Body of pancreas (tissue), 2 donors: ENCODE data around the genes PCNP and ZPLD1.

- PRO-cap: no peak
- RAMPAGE, long total RNA, 2 experiments: no peak in any of the 2 experiments
Measured at GRCh38 chr3:100262758-100263365, 2.1 kb downstream of the TBC1D23 start.

DNA sequence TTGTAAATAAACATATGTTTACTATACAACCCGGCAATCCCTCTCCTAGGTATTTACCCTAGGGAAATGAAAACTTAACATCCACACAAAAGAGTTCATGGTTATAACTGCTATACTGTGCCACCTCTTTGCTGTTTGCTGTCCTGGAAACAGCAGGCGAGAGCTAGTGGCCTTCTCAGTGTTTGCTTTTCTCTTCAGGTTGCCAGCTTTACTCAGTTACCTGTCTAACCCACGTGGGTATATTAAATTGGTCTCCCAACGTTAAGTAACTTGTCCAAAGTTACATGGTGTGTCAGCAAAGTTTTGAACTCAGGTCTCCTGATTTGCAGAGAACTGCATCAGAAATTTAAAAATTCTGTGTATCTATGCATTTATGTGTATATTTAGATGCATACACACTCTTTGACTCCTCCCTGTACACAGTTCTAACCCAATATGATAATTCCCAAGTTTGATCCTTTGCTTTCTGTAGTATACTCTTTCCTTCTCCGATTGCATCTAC lies 4.4 kb upstream of the NIT2 start:
- PRO-cap: no peak
- RAMPAGE, long total RNA, 2 experiments: no peak in any of the 2 experiments

GRCh38 chr3:100402316-100402791 lies 1.0 kb downstream of the LNP1 start:
- PRO-cap: no peak
- RAMPAGE, long total RNA, 2 experiments: no peak in any of the 2 experiments

DNA sequence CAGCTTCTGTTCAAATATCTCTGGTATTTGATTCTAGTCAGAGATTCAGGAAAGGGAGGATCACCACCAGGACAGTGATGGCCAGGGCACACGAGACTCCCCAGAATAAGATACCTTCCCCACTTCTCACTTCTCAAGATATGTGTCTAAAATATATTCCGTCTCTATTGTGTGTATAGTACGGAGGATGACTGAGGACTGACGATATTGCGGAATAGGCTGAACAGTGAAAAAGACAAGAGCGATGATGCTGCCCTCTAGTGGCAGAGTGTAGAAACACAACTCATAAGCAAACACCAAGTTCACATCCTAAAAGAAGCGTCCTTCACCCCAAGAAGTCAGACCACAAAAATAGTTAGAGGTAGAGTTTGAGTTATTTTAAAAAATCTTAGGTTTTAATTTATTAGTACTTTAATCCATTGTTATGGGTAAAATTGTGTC lies 18.9 kb upstream of the ADGRG7 start:
- PRO-cap: no peak
- RAMPAGE, long total RNA, 2 experiments: no peak in any of the 2 experiments

DNA sequence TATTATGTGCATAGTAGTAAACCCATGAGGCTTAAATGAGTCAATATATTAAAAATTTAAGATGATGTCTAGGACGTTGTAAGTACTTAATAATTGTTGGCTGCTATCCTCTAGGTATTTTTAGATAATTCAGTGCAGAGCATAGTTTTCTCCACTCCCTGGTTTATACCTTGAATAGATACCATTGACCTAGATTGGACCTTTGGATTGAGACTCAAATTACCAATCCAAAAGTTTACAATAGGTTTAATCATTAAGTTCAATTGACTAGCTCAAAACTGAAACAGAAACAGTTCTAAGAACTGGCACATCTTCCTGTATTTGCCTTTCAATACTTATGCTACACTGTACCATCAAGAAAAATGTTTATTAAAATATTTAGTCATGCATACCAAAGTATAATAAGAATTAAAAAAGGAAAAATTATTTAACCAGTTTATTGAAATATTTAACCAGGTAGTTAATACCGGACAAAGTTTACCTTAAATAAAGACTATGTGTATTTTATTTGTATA lies 4.6 kb downstream of the ADGRG7 start:
- PRO-cap: no peak
- RAMPAGE, long total RNA, 2 experiments: no peak in any of the 2 experiments

DNA sequence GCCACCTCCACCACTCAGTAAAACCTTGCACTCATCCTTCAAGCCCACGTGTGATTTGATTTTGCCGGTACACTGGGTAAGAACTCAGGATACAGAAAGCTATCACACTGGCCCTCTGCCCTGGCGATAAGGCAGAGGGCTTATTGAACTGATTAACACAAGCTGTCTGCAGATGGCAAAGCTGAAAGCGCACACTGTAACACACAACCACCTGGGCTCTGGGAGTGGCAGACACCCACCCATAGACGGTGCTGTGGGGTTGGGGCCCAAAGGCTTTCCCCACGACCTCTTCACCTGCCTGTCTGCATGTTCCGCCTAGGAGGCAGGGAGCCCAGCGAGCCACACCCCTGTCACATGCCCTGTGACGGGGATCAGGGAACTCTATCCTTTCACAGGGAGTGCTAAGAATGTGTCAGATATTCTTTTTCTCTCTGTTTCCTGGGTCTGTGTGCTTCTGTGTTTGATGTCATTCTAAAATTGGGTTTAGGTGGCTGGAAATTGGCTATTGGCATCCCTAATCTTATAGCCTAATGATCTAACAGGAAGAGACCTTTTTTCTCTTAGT lies 12.1 kb upstream of the TFG start:
- PRO-cap: no peak
- RAMPAGE, long total RNA, 2 experiments: no peak in any of the 2 experiments

- PRO-cap: no peak
- RAMPAGE, long total RNA, 2 experiments: no peak in any of the 2 experiments
Measured at GRCh38 chr3:101036073-101036829, 43.0 kb upstream of the ABI3BP start.

GRCh38 chr3:101574118-101575219 lies at the start of gene PCNP:
TSS of gene PCNP (plus strand) at chr3:101574180.
- PRO-cap: bidirectional peak, plus-strand start at chr3:101574225, minus-strand start at chr3:101573994
- RAMPAGE, long total RNA, 2 experiments: start-site peak on the plus strand in 2 of 2 experiments, at chr3:101574194-101574218 at its widest, 401 to 516 reads per replicate

DNA sequence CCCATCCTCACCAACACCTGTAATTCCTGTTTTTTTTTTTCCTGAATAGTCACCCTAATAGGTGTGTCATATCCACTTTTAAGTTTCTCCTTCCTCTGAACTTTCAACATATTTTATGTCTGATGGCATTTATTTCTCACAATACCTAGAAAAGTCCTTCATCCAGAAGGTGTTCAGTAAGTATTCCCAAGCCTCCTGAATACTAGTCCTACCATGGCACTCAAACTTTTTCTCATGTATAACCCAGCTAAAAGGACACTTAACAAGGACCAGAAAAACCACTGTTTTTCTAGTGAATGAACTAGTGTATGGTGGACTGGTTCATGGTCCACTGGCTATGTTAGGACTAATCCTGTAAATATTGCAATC lies 1.4 kb downstream of the RPL24 start:
- PRO-cap: no peak
- RAMPAGE, long total RNA, 2 experiments: no peak in any of the 2 experiments

- PRO-cap: no peak
- RAMPAGE, long total RNA, 2 experiments: no peak in any of the 2 experiments
Measured at GRCh38 chr3:101687078-101687736, 689 bp upstream of the RPL24 start.

DNA sequence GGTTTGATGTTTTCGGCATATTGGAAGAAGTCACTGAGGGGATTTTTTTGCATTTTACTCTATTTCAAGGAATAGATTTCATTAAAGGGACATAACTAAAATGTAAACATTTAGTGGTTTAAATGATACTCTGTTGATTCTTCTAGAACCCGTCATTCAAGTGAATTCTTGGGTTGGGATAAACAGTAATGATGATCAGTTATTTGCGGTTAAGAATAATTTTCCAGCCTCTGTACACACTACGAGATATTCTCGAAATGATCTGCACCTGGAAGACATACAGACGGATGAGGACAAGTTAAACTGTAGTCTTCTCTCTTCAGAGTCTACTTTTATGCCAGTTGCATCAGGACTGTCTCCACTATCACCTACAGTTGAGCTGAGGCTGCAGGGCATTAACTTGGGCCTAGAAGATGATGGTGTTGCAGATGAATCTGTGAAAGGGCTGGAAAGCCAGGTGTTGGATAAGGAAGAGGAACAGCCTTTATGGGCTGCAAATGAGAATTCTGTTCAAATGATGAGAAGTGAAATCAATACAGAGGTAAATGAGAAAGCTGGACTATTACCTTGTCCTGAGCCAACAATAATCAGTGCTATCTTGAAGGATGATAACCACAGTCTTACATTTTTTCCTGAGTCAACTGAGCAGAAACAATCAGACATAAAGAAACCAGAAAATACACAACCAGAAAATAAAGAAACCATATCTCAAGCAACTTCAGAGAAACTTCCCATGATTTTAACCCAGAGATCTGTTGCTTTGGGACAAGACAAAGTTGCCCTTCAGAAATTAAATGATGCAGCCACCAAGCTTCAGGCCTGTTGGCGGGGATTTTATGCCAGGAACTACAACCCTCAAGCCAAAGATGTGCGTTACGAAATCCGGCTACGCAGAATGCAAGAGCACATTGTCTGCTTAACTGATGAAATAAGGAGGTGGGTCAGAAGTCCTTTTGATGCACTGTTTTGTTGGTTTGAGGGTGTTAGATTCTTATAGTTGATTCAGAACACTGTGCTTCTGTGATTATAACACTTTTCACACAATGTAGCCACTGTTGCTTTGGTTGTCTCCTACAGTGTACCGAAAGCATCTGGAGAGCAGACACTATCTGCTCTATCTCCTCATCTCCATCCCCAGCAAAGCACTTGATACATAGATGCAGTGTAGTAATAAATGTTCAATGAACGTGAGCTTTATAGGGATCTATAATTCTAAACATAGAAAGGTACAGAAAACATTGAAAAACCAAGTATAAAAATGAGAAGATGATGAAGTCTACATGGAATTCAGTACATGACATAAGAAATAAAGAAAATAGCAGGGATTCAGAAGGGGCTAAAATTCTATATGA lies 21.0 kb upstream of the NXPE3 start:
- PRO-cap: no peak
- RAMPAGE, long total RNA, 2 experiments: no peak in any of the 2 experiments

GRCh38 chr3:101860219-101860650 lies 10.9 kb downstream of the NFKBIZ start:
- PRO-cap: no peak
- RAMPAGE, long total RNA, 2 experiments: no peak in any of the 2 experiments

- PRO-cap: no peak
- RAMPAGE, long total RNA, 2 experiments: no peak in any of the 2 experiments
Measured at GRCh38 chr3:102057915-102058241, 208.6 kb downstream of the NFKBIZ start.

DNA sequence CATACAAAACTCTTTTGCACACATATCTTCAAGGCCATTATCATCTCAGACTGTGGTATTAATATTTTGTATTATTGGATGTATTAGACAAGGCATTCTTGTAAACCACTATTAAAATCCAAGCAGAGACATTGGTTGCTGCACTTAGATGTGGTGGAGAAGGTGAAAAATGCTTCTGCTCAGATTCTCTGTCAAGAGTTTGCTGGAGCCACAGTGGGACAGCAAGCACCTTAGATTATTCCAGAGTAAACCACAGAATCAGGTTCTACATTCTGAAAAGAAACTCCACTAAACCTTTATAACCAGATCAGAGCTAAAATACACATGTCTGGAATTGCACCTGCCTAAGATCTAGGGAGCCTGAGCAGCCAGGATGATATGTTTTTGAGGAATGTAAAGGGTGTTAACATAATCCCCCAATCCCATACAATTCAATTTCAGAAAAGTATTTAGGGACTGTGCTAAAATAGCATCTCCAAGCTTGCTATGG lies at the start of gene ZPLD1:
Gene ZPLD1, plus strand, starts transcription at position 395 of the 490 bp plus-strand sequence.
- PRO-cap: no peak
- RAMPAGE, long total RNA, 2 experiments: no peak in any of the 2 experiments

DNA sequence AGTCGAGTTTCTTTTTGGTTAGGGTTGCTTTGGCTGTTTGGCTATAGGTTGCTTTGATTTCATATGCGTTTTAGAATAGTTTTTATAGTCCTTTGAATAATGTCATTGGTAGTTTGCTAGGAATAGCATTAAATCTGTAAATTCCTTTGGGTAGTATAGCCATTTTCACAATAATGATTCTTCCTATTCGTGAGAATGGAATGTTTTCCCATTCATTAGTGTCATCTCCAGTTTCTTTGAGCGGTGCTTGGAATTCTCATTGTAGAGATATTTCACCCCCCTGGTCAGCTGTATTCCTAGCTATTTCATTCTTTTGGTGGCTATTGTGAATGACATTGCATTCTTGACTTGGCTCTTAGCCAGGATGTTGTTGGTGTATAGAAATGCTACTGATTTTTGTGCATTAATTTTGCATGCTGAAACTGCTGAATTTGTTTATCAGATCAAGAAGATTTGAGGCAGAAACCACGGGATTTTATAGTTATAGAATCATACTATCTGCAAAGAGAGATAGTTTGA lies 690.5 kb upstream of the ALCAM start:
- PRO-cap: no peak
- RAMPAGE, long total RNA, 2 experiments: no peak in any of the 2 experiments

DNA sequence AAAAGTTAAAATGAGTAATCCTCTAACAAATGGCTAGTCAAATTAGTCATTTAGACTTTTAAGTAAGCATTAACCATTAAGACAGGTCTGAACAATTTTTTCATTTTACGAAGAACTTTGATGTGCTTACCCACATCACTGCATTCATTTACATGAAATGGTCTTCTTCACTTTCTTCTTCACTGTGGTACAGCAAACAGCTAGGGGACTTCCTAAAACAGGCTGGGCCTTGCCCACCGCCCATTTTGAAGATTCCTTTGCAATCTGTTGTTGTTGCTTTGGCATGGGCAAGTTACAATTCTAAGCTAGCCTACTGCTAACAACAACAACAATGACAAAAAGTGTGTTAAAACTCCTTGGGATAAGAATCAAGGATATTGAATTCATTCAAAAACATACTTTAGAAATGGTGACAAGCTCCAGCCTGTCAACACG lies 67.4 kb downstream of the CBLB start:
- PRO-cap: no peak
- RAMPAGE, long total RNA, 2 experiments: no peak in any of the 2 experiments

- PRO-cap: no peak
- RAMPAGE, long total RNA, 2 experiments: no peak in any of the 2 experiments
Measured at GRCh38 chr3:105906589-105907043, 37.8 kb upstream of the CBLB start.

DNA sequence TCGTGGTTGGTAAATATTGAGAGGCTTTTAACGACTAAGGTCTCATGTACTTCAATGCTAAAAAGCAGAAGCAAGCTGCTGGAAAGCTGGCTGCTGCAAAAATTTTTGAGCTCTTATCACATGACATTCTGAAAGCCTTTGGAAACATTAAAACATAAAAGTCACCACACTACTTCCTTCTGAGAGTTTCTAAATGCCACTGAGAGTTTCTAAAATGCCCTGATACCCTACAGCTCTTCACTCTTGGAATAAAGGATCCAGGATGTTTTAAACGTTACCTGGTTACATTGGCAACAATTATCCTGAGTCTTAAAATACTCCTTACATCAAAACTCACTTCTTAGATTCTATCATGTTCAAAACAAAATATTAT lies 39.0 kb upstream of the CBLB start:
- PRO-cap: no peak
- RAMPAGE, long total RNA, 2 experiments: no peak in any of the 2 experiments

GRCh38 chr3:106317272-106317643 lies 448.4 kb upstream of the CBLB start:
- PRO-cap: no peak
- RAMPAGE, long total RNA, 2 experiments: no peak in any of the 2 experiments

GRCh38 chr3:107124690-107125412 lies 252.4 kb upstream of the CCDC54 start:
- PRO-cap: no peak
- RAMPAGE, long total RNA, 2 experiments: no peak in any of the 2 experiments